Type B pancreatic cell (in vitro differentiated cells): ENCODE data around the genes CDC27 and MRPL10.

DNA sequence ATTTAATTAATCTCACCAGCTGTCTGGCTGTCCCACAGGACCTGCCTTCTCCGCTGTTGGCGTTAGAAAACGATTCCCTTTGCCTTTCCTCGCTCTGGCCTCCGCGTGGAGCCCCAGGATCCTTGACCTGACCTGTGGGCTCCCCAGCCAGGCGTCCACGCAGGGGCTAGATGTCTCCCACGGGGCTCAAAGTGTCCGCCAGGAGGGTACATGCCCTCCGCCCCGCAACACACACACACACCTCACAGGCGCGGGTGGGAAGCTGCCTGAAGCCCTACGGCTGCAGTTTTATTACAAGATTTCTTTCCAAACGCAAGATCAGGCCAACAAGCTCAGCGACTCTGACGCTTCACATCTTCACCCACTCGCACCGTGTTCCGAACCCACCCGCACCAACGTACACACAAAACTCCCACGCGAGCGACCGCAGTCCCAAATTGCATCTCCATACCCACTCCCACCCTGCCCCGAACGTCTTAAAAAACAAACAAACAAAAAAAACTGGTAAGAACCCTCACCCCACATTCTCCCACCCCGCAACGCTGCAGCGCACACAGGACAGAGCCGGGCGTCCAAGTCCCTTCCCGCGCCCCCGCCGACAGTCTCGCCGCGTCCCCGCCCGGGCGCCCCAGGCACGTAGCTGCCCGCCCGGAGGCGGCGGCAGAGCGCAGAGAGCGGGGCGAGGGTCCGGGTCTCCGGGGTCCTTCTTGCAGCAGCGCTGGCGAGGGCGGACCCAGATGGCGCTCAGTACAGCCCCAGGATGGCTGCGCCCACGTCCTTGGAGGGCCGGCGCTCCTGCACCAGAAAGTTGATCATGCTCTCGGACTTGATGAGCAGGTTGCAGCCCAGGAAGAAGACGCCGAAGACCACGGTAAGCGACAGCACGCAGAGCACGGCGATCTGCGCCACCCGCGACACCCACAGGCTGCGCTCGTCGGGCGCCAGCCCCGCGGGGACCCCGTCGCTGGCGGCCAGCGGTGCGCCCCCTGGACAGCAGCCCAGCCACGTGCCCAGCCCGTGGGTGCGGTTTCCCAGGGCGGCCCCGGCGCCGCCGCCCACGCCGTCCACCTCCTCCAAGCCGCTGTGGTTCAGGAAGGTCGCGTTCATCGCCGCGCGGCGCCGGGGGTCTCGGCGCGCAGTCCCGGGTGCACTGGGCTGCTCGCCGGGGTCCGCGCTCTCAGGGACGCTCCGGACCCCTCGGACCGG is 749 bp downstream of the RPRML start:
- PRO-cap: no peak

GRCh38 chr17:47188638-47189389 is at the start of gene CDC27:
TSS of gene CDC27 (minus strand) at chr17:47189295.
- PRO-cap: bidirectional peak, plus-strand start at chr17:47189039, minus-strand start at chr17:47189002; unidirectional peak, minus-strand start at chr17:47189110; unidirectional peak, minus-strand start at chr17:47189196; bidirectional peak, plus-strand start at chr17:47189563, minus-strand start at chr17:47189252

DNA sequence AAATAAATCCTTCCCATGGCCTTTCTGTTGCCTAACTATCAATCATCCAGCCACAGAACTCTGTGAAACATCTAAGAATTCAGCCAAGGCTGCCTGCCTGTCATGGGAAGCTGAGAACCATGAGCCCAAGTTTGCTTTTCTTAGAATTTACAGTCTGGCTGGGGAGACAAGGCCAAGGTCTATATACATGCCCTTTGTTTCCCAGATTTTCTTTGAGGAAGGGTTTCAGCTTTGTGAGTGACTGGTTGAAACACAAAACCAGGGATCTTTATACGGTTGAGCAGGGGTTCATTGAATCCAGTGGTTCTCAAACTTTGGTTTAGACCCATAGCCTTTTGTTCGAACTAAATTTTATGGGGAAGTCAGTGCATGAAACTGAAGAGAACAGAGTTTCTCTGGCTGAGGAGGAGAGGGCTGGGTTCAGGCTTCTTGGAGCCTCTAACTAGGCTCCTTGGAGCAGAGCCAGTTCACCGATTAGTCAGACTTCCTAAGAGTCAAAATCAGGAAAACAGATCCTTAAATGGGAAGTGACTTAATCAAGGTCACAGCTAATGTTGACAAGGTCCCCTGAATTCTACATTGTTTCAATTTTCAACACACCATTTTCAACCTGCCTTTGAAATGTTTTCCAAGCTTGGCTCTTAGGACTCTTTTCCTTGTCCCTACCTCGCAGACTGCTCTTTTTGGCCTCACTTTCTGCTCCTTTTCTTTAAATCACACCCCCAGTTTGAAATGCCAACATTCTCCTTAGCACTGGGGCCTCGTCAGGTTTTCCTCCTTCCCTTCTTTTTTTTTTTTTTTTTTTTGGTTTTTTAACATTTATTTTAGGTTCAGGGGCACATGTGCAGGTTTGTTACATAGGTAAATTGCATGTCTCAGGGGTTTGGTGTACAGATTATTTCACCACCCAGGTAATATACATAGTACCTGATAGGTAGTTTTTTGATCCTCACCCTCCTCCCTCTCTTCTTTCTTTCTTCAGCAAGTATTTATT is 16.2 kb downstream of the MYL4 start:
- PRO-cap: no peak

DNA sequence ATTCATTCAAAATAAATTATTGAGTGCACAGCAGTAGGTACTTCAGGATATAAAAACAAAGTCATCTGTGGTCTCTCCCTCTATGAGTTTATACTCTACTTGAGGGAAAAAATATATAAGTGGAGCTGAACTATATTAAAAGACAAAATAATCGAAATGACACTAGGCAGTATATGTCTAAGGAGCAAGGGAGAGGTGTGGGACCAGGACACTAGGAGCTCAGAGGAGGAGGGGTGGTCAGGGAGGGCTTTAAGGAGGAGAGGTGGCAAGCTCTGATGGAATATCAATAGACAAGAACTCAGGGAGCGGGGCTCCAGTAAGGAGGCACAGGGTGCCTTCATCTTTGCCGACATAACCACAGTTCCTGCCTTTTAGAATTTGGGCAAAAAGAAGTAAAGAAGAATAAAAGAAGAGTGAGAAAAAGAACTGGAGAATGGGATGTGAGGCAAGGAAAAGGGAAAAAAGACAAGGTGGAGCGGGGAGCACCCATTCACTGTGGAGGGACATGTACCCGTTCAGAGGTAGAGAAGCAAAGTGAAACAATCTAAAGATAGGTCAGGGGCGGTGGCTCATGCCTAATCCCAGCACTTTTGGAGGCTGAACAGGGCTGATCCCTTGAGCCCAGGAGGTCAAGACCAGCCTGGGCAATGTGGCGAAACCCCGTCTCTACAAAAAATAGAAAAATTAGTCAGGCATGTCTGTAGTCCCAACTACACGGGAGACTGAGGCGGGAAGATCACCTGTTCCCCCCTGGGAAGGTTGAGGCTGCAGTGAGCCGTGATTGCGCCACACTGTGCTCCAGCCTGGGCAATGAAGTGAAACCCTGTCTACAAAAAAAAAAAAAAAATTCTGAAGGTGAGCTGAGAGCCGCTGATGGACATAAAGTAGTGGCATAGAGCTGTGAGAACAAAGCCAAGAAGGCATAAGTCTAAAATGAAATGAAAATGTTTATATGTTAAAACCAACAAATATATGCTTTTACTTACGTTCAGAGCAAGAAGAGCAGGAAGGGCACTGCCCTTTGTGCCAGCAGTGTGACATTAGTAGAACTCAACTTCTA is 21.6 kb downstream of the MYL4 start:
- PRO-cap: no peak

GRCh38 chr17:47252223-47252731 is 1.4 kb upstream of the ITGB3 start:
- PRO-cap: no peak

DNA sequence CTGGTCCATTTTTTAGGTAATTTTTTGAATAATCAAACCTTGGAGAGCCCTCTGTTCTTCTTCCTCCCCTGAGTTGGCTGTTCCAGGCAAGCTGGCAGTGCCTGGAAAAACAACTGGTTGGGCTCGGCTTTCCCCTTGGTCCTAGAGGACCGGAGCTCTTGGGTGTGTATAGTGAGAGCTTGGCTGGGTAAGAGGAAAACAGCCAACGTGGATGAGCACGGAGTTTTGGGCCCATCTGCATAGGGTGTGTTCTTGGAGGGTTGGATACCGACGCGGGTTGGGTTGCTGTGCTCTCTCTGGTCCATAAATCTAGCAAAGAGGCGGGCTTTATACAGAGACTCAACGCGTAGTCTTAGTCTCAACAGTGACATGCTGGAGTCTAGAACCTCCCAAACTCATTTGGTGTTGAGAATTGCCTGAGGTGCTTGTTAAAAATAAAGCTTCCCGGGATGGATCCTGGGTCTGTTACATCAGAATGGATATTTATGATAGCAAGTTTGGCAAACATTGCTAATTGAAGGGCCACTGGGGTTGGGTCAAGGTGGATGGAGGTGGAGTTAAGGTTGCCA is 23.3 kb downstream of the ITGB3 start:
- PRO-cap: no peak

DNA sequence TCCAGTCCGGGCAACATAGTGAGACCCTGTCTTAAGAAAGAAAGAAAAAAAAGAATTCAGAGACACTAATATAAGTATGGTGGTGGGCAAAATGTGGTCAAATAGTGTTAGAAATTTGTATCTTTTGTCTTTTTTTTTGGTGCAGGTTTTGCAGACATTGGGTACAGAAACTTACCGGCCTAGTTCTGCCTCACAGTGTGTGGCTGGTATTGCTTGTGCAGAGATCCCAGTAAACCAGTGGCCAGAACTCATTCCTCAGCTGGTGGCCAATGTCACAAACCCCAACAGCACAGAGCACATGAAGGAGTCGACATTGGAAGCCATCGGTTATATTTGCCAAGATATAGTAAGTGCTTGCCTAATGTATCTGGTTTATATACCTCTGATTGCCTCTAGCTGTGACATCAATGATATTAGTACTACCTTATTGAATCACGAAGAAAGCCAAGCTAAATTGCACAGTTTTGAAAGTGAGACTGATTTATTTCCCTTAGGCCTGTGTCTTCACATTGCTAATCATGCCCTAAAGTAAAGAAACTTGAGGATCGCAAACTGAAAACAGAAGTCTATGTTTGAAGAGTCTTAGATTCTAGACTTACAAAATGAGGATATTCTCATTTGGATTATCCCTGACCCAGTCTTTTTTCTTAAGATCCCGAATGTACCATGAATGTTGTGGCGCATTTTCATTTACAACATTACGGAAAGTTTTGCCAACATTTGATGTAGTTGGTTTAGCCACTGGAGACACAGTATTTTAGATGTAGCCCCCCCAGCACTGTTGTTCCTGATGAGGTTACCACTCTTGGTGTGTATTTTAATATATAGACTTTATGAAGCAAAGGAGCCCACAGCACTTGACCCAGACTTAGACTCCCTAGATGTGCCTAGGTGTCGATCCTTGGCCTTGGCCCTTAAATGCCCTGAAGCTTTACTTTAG is 7.3 kb downstream of the KPNB1 start:
- PRO-cap: no peak

- PRO-cap: no peak
These were observed 15.4 kb downstream of the KPNB1 start for GRCh38 chr17:47664750-47665900.

DNA sequence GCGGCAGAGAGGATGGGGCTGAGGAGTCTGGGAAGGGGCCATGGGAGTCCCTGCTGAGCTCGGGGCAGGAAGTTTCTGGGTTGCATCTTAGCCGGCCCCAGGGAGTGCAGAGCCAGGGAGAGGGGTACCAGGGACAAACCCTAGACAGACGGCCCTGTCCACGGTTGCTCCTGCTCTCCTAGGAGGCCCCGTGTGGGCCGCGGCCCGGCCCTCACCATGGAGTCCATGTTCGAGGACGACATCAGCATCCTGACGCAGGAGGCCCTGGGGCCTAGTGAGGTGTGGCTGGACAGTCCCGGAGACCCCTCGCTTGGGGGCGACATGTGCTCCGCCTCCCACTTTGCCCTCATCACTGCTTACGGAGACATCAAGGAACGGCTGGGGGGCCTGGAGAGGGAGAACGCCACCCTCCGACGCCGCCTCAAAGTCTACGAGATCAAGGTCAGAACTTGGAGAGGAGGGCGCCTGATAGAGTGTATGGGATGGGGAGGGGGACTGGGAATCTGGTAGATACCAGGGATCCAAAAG is 2.0 kb downstream of the TBKBP1 start:
- PRO-cap: no peak

DNA sequence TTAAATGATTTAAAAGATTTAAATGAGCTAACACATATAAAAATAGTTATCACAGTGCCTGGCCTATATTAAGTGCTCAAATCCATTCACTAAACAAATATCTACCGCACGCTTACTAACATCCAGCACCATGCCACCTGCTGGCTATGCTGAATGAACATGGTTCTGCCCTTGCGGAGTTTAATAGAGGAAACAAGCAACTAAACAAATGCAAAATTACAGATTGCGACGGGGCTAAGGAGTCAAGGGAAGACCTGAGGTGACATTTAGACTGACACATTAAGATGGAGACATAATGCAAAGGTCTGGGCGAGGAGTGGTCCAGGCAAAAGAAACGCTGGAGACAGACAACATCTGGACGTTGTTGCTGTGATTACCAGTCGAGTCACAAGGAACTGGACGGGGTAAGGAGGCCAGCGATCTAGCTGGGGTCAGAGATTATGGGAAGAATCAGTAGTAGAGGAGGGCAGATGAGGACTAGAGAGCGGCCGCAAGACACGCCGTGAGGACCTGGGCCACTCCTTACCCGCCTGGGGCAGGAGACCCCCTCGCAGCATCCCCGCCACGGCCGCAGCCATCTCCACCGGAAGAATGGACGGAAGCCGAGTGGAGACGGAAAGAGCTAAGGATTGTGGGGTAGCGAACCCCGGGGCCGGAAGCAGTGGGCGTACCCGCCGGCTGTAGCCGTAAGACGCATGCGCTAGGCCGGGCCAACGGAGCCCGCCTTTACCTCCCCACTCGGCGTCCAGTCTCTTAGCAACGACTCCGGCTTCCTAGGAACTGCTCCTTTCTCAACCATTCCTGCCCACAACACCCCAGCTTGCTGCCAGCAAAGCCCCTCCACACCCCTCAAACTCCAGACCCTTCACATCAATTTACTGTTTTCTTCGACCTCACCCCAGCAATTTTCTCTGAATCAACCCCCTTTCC is at the start of gene MRPL10:
TSS of gene MRPL10 (minus strand) at position 608 of the 930 bp plus-strand sequence.
- PRO-cap: bidirectional peak, plus-strand start at position 756 of the sequence, minus-strand start at position 593 of the sequence

DNA sequence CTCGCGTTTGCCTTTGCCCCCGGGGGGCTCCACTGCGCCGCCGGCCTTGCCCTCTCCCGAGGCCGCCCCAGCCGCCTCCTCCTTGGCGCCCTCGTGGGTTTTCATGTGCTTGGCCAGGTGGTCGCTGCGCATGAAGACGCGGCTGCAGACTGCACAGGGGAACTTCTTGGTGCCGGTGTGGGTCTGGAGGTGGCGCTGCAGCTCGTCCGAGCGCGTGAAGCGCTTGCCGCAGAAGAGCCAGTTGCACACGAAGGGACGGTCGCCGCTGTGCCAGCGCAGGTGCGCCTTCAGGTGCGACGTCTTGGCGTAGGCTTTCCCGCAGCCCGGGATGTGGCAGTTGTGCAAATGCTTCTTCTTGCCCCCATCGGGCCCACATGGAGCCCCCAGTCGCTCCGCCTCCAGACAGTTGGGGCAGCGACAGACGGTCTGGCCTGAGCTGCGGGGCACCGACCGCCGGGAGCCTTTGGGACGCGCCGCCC is 3.6 kb downstream of the SP6 start:
- PRO-cap: no peak

DNA sequence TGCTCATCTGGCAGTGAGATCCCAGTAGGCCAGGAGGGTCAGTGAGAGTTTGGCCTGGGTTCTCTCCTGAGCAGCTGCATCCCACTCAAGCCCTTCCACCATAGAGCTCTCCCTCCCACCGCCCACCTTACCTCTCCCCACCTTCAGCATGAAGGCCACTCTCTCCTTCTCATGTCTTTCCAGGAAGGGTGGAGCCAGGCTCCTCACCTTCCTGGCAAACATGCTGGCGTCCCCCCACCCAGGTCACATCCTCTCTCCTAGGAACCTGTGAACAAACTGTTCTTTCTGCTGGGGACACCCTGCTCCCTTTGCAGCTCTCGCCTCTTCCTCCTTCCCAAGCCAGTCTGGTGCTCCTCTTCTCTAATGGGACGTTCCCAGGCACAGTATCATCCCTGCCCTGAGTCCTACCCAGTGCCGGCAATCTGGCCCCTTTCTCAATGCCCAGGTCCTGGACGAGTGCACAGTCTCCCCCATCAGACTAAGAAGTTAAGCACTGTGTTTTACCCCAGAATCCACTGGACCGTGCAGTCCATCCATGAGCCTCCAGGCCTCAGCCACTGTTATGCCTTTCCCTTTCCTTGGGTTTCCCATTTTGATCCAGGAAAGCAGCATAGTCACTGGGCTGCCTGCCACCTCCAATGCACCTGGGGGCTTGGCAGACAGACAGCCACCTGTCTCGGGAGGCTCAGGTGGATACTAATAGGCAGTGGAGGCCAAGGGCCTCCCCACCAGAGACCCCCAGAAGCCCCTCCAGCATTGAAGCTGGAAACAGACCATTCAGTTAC is 12.7 kb upstream of the SP2 start:
- PRO-cap: no peak

DNA sequence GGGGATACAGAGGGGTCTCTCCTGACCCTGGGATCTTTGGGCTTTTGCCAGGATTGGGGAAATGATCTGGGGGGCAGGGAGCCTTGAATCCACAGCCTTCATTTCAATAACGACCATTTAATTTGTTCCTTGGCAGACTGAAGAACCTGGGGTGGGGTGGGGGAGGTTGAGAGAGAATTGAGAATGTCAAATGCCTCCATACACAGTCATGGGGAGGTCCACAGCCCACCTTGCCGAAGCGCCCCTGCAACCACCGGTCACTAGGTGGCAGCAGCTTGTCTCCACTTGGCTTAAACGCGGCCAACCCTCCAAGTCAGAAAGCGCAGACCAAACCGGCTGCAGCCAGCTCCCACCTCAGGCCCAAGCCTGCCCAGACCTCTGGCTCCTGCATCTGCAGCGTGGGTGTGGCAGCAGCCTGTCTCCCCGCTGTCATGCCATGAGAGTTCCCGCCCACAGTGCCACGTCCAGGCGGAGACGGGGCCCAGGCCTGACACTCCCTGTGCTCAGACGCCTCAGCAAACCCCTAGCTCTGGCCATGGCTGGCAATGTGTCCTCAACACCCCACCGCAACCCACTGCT is 11.2 kb downstream of the COPZ2 start:
- PRO-cap: no peak

- PRO-cap: no peak
These were observed 3.9 kb downstream of the COPZ2 start for GRCh38 chr17:48033600-48034154.

- PRO-cap: no peak
These were observed 22.8 kb downstream of the SNX11 start for GRCh38 chr17:48130333-48130814.

- PRO-cap: no peak
These were observed 119.1 kb downstream of the SKAP1 start for GRCh38 chr17:48310692-48311489.

DNA sequence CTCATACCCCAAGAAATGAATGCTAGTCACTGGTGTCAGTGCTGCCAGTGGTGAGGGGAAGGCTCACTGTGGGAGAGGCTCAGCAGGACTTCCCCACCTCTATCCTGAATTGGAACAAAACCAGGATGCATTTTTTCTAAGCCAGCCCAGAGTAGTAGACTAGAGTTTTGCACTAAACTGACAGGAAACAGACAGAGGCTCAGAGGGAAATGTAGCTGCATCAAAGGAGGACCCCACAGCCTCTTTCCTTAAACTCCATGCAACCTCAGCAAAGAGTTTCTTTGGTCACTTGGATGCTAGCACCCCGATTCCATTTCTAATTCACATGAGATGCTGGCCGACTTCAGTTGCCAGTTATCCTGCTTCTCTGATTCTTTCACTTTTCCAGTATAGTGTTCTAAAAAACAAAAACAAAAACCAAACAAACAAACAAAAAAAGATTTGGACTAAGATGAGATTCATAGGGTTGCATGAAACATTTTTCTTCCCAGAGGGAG is 10.7 kb upstream of the SKAP1 start:
- PRO-cap: no peak

DNA sequence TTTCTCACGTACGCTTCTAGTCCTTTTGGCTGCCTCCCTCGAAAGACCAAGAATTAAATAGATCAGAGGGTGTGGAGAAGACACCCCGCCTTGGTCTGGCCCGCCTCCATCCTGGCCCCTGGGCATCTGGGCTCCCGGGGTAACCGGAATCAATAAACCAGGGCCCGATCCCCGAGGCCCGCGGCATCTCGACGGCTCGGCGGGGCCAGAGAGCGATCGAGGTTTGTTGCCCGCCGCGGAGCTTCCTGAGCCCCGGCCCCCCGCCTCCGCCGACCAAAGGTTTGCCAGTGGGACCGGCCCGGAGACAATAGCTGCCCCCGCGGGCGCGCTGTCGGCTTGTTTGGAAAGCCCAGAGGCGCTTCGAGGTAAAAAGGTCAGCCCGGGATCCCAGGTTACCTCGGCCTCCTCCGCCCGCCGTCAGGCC is 3.9 kb downstream of the HOXB1 start:
- PRO-cap: no peak

DNA sequence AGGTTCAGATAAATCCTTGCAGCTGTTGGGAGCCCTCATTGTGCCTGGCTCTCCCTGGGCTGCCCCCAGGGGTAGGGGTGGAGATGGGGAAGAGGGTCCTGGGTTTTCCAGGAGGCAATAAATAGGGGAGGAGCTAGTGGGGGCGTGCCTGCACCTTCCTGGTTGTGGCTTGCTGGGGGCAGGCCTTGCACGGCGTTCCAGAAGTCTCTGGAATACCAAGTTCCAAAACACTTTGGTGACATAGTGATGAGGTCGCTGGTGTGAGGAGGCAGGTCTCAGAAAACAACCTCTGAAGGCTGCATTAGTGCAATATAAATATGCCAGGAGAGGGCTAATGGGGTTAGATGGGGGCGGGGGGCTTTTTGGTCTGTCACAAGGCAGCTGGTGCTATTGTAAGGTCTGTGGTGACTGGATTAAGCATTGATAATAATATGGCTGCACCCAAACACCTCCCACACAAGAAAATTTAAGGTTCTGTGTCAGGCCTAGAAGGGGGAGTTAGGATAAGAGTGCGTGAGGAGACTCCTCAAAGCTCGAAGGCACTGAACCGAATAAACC is 2.1 kb downstream of the HOXB1 start:
- PRO-cap: no peak

DNA sequence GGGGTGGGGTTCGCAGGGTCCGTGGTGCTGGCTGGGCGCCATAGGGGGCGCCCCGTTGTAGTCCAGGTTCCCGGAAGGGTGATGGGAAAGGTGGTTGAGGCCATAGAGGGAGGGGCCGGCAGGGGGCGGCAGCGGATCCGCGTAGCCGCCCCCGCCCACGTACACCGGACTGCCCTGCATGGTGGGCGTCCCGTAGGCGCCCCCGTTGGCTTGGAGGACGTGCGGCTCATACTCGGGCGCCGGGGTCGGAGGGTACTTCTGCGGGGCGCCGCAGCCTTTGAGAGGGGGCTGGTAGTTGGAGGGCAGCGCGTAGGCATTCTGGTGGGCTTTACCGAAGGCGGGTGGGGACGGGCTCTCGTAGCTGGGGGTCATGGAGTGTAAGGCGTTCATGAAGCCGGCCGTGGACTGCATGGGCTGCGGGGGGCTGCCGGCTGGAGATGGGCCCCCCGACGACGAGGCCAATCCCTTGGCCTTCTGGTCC is 5.5 kb upstream of the HOXB2 start:
- PRO-cap: no peak